Osteocyte (in vitro differentiated cells): ENCODE results near the genes USP48 and ID3.

DNA sequence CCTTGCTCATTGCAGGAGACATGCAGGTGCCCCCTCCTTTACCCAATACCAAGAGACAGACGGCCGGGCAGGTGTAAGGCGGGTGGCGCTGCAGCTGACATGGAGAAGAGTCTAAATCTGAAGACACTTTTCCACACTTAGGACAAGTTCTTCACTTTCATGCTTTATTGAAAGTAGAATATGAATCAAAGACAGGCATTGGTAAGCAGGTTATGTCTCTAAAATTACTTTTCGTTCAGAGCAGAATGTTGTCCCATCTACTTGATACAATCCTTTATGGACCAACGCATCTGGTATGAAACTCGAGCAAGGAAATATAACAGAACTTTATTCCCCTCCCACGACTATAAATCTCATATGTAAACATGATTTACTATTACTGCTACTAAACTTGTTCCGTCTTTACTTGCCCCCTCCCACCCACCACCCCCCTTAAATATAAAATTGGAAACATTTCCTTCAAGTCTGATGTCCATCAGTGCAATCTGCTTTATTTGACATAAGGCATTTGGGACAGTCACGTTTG lies 9.7 kb upstream of the RAP1GAP start:
- PRO-cap: no peak

DNA sequence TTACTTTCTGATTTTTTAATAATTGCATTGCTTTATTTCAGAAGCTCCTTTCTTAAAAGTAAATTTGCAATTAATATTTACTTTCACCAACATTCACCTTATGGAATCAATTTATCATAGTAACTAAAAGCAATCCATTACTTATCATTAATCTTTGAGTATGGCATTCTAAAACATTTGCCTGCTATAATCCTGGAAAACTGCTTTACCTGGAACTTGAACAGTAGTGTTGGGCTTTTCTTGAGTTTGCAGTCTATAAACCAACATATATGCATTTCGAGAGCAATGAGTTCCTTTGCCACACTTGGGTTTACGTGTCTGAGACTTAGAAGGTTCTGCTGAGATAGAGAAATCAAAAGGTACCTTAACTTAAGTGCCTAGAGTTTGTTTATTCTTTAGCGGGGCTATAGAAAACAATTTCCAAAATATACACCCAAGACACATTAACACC lies 53.4 kb downstream of the USP48 start:
- PRO-cap: no peak

DNA sequence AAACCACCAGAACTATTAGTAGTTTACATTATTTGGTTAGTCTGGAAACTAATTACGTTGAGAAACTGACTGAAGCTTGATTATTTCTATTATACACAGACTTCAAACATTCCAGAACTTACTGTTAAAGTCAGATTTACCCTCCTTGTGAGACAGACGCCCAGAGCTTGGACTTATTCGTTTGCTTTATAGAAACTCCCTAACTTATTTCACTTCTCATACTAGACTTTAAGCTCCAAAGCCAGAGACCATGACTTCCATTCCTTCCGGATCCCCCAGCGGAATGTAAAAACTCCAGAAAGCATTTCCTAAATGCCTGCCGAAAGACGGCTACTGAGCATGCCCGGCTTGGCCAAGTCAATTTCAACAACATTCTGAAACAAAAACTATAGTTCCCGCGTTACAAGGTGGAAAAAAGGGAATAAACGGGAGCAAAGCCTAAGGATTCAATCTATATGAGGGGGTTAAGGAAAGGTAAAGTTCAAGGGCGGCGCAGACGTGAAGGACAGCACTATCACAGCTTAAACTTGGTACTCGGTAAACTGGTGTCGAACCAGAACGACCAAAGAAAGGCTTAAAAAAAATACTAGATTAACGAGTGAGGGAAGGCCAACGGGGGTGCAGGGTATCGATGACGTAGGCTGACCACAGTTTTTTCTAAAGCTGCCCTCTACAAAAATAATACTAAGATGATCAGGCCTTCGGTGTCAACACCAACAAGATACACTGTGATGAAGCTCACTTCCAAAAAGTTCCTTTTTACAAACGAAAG lies 1.0 kb downstream of the USP48 start:
- PRO-cap: bidirectional peak, plus-strand start at position 389 of the sequence, minus-strand start at position 285 of the sequence

DNA sequence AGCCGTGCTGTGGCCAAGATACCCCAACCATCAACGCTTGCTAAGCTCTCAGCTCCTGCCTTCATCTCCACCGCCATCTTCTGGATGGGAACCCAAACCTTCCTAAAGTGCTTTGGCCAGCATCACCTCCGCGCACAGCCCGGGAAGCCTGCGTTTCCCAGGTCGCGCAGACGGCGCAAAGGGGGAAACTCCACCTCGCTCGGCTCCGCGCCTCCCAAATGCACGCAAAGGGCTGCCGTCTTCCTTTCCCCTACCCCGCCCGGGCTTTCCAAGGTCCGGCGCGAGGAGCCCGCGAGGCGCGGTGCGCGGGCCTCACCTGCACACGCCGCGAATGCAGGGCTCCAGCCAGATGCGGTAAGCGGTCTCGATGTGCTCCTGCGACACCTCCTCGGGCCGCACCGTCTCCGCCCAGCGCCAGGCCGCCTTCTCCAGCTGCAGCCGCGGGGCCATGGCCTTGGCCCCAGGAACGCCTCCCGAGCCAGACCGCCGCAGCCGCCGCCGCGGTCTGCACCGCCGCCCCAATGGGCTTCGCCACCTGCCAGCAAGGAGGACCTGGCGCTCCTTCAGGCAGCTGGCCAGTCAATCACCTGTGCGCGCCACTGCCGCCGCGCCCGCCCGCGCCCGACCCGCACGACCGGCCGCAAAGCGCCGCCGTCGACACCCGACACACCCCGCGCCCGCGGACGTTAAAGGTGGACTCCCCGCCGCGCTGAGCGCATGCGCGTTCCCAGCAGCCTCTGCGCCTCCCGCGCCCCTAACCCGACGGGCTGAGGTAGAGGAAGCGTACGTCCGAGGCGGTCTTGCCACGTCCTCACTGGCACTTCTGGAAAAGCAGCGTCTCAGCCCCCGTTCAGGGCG lies at the start of gene USP48:
USP48 (minus strand) TSS at position 642 of the 858 bp plus-strand sequence.
- PRO-cap: unidirectional peak, minus-strand start at position 82 of the sequence; unidirectional peak, minus-strand start at position 219 of the sequence; unidirectional peak, minus-strand start at position 333 of the sequence; bidirectional peak, plus-strand start at position 757 of the sequence, minus-strand start at position 688 of the sequence

- PRO-cap: no peak
These were observed 10.6 kb downstream of the LDLRAD2 start for GRCh38 chr1:21822261-21823410.

- PRO-cap: no peak
These were observed 1.3 kb downstream of the HSPG2 start for GRCh38 chr1:21935427-21936509.

DNA sequence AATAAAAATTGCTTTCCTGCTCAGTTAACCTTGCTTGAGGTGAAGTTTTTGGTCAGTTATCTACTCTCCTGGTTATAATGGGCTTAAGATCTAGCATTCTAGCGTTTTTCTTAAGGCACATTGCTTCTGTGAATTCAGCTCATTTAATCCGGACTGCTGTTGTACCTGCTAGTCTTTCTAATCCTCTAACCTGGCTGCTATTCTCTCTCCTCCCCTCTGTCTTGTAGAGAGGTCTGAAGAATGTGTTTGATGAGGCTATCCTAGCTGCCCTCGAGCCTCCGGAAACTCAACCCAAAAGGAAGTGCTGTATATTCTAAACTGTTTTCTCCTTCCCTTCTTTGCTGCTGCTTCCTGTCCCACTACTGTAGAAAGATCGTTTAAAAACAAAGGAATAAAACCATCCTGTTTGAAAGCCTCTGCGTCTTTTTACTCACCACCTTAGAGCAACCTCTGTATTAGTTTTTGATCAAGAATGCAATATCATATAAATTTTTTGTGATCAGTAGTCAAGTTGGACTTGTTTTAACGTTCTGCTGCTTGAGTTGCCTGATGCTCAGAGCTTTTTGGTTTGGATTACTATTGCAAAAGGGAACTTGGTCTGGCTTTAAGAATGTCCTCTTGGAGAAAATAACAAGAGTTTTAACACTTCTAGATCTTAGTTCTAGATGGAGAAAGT lies 37.3 kb downstream of the CDC42 start:
- PRO-cap: no peak

- PRO-cap: no peak
These were observed 36.7 kb downstream of the WNT4 start for GRCh38 chr1:22106048-22106709.

DNA sequence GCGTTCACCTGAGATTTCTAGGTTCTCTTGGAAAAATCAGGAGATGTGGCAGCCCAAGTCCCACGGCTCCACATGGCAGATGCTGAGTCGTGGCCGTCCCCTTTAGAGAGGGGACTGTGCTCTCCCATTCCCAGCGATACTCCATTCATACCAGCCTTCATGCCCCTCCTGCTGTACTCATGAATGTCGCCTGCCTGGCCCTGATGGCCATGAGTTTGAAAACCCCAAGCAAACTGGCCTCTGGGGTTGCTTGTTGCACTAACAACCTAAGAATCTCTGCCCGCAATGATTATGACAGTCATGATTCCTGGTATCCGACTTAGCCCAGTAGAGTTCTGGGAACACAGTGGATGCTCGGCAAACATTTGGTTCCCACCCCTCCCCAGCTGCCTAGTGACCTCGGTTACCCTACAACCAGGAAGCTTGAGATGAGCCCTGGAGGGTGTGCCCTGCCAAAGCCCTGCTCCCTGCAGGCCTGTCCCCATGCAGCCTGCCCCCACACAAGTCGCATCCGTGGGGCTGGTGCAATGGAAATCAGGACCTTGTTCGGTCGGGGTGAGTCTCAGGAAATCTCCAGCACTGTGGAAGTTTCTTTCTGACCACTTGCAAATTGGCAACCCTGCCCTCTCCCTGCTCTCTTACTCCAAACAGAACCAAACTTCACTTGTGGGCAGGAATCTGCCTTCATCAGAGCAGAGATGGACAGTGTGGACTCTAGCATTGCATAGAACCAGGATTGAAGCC lies 76.0 kb upstream of the ZBTB40 start:
- PRO-cap: no peak

- PRO-cap: no peak
These were observed 33.2 kb upstream of the EPHA8 start for GRCh38 chr1:22529951-22530645.

DNA sequence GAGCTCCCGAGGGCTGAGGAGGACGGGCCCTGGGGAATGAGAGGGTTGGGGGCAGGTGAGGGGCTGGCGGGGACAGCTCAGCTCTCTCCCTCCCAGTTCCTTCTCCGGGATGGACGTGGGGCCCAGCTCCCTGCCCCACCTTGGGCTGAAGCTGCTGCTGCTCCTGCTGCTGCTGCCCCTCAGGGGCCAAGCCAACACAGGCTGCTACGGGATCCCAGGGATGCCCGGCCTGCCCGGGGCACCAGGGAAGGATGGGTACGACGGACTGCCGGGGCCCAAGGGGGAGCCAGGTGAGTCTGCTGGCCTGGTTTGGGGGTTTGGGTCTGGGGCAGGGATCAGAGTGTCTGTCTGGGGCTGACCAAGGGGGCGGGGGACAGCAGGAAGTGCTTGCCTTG lies 479 bp downstream of the C1QC start:
- PRO-cap: no peak

DNA sequence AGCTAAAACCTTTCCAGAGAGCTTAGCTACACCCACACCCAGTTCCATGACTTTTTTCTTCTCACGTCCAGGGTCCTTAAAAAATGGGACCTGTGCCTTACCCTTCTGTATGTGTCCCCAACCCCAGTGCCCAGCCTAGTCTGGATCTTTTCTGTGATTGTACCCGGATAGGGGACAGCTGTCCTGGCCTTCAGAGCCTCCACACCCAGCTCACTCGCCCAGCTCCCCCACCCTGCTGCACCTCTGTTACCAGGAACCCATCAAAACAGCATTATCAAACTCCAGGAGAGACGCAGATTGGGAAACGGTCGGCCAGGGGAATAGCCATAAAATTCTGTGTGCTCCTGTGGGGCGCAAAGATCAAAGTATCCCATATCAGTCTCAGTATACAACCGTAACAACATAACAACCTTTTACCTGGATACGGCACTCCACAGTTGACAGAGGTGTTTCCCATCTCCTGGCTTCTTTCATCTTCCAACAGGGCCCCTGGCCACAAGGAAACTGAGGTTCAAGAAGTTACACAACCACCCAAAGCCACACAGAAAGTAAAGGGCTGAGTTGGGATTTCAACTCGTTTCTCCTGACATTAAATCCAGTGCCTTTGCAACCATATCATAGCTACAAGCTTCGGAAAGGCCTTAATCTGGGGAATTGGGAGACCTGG lies 8.4 kb upstream of the EPHB2 start:
- PRO-cap: no peak

- PRO-cap: no peak
These were observed 2.8 kb downstream of the TCEA3 start for GRCh38 chr1:23421715-23422276.

DNA sequence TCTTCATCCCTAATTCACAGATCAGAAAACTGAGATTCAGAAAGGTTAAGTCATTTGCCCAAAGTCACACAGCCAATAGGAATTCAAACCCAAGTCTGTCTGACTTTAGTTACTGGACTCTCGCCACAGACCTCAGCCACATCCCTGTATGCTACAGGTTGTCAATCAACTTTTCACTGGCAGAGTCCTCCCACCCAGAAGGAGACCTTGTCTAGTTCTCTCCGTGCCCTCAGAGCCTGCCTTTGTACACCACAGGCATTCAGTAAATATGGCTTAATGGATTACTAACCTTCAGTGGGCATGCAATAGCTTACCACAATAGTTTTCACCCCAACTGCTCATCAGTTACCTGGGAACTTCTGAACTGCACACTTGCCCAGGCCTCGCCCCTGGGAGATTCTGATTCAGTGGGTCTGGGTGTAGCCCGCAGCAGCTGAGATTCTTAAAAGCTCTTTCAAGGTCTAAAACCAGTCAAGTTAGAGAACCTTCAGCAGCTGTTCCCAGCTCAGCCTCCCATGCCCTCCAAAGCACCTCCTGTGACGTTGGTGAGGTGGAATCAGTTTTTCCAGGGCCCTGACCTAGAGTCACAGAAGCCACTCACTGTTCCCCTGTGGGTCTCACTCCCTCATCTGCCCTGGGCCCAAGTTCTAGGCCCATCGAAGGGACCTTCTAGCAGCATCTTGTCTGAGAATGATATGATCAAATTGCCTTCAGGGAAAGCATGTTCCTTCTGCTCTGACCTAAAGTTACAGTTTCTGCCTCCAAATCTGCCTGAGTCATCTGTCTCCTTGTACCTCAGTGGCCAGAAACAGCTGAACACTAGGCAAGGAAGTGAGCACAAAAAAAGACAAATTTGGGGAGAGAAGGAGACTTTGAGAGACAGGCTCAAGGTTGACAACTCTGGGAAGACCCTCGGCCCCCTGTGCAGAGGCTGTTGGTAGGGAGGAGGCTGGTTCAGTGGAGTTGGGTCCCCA lies 10.8 kb downstream of the ASAP3 start:
- PRO-cap: no peak

DNA sequence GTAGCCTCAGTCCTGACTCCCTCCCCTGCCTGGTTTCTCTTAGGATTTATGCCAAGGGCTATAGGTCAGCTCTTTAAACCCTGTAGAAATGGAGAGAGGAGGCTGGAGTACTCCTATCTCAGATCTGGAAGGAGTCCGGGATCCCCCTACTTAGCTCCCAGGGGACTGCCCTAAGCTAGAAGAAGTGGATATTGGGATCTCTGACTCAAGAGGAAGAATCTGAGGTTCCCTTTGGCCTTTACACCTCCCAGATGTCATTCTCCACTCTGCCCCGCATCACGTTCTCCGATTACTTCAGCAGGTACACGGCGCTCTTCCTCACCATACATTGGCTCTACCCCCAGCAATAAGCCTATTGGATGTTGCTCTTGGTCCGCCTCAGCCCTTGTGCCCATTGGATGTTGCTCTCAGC lies 9.7 kb downstream of the E2F2 start:
- PRO-cap: no peak

- PRO-cap: bidirectional peak, plus-strand start at chr1:23559644, minus-strand start at chr1:23559529
These were observed at the start of gene ID3 for GRCh38 chr1:23558763-23559730. ID3 (minus strand) TSS chr1:23559501.

DNA sequence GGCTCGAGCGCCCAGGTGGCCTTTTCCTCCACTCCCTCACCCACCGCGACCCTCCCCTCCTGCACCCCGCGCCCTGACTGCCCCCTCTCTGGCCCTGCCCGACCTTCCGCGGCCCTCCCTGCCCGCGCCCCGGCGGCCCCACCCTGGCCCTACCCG lies 8.5 kb upstream of the ID3 start:
- PRO-cap: no peak

DNA sequence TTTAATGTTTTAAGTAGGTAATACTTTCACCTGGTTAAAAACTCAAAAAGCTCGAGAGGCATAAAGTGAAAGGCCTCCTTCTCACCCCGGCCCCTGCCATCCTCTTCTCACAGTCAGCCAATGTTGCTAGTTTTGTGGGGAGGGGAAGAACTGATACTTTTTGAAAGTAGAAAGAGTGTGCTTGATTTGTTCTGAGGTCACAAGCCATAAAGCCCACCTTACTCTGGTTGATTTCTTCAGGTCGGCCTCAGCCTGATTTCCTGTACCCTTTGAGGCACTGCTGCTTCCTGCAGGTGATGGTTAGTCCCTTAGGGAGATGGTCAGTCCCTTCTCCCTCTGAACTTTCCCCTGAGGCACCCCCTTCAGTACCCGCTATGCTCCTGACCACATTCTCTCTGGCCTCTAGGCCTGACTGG lies 14.8 kb upstream of the ID3 start:
- PRO-cap: no peak

- PRO-cap: unidirectional peak, plus-strand start at chr1:23577455; bidirectional peak, plus-strand start at chr1:23577589, minus-strand start at chr1:23577499
These were observed 18.0 kb upstream of the ID3 start for GRCh38 chr1:23577076-23577938.

DNA sequence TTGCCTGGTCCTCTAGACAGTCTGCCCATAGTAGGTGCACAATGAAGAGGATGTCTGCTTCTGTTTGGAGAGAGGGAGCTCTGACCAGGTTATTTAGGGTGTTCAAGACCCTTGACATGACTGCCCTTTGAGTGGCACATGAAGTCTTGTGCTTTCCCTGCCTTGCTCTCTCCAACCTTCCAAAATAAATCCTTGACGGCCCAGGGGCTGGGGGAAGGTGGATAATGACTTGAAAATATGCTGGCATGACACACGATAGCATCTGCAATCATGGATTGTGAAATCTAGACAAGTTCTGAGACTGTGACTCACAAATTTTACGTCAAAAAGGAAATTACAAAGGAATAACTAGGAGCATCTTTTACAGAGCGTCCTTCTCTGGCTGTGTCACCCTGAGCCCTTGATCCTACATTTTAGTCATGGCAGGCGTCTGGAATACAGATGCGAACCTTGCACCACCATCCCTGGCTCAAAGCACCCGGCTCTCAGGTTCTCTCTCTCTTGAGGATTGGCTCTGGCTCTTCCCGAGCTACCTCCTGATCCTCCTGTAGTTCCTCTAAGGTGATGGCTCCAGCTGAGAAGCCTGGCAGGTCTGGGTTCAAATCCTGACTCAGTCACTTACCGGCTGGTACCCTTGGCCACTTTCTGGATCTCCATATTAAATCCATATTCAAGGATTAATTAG lies 26.3 kb upstream of the ID3 start:
- PRO-cap: no peak